OCI-LY7 (cell line): Measurements from ENCODE around the genes PROX2 and RPS6KL1.

DNA sequence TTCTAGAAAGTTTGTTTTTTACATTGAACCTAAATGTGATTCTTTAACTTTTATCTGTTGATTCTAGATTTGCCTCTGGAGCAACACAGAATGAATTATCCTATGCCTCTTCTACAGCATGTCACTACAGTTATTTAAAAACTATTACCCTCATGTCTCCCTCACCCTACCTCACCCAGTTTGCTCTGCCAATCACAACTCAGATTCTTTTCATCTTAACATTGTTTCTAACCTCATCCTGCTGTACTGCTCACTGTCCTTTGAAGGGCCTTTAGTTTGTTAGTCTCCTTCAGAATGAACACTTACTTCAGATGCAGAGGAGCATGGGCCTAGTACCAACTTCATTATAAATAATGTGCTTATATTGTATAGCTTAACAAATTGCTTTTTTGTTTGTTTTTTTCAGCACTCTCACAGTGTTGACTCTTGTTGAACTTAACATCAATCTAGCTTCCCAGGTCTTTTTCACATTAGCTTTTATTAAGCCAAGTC is 21.6 kb downstream of the YLPM1 start:
- PRO-cap = no peak
- RAMPAGE, long total RNA = no peak

GRCh38 chr14:74809431-74809795 is 46.3 kb downstream of the YLPM1 start:
- PRO-cap = no peak
- RAMPAGE, long total RNA = no peak

GRCh38 chr14:74812482-74812877 is 49.4 kb downstream of the YLPM1 start:
- PRO-cap = no peak
- RAMPAGE, long total RNA = no peak

- PRO-cap = no peak
- RAMPAGE, long total RNA = no peak
Observed at GRCh38 chr14:74816779-74817527, 53.8 kb downstream of the YLPM1 start.

GRCh38 chr14:74875782-74876547 is at the start of gene PROX2:
TSS of gene PROX2 (minus strand) at chr14:74876145.
- PRO-cap = no peak
- RAMPAGE, long total RNA = no peak

GRCh38 chr14:74923001-74923639 is at the start of gene RPS6KL1:
TSS of gene RPS6KL1 (minus strand) at chr14:74923260.
- PRO-cap = unidirectional peak, minus-strand start at chr14:74923248
- RAMPAGE, long total RNA = no peak

- PRO-cap = no peak
- RAMPAGE, long total RNA = no peak
Observed at GRCh38 chr14:74953731-74954593, 1.4 kb downstream of the PGF start.

- PRO-cap = no peak
- RAMPAGE, long total RNA = no peak
Observed at GRCh38 chr14:75246997-75247982, 31.3 kb upstream of the FOS start.

GRCh38 chr14:75279235-75279761 is 670 bp downstream of the FOS start:
- PRO-cap = no peak
- RAMPAGE, long total RNA = no peak

- PRO-cap = no peak
- RAMPAGE, long total RNA = no peak
Observed at GRCh38 chr14:75280235-75280372, 1.5 kb downstream of the FOS start.

DNA sequence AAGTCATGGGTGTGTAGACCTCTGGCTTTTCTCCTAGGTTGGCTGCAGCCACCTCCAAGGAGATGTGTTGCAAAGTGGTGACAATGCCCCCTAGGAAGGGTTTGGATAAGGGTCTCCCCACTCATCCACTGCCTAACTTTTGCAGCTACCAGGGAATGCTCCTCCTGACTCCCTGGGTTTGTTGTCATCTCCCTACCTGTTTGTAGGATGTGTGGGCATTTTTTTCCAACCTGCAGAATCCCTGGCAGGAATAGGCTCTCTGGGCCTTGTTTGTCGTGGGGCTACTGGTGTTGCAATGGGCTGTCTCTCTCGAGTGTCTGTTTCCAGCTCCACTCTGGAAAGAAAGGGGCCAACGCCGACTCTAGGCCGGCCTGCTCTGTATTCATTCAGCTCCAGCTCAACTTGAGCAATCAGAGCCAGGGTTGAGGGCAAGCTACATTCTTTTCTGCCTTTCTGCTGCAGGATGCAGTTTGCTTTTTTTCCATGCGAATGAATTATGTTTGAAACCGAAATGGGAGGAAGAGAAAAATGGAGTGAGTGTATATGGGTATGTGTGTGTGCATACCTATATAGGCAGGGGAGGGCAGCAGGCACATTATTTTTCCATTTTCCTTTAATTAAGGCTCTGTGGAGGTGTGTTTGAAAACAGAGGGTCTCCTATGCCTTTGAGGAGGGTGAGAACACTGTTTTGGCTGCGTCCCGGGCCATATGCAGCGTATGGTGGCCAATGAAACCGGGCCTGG is 2.3 kb downstream of the JDP2 start:
- PRO-cap = no peak
- RAMPAGE, long total RNA = no peak

- PRO-cap = no peak
- RAMPAGE, long total RNA = no peak
Observed at GRCh38 chr14:75469987-75470262, 42.1 kb downstream of the JDP2 start.

- PRO-cap = no peak
- RAMPAGE, long total RNA = no peak
Observed at GRCh38 chr14:75479060-75479433, 43.2 kb upstream of the BATF start.

DNA sequence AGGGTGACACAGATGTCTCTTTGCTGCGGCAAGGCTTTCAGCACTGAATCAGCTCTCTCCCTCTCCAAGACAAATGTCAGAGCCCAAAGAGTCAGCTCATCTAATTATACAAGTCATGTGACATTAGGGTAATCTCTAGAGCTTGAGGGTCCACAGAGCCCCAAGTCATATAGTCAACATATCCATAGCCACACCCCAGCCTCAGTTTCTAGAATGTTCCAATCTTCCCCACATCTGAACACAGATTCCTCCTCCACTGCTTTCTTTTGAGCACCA is 5.2 kb downstream of the BATF start:
- PRO-cap = no peak
- RAMPAGE, long total RNA = no peak

- PRO-cap = no peak
- RAMPAGE, long total RNA = no peak
Observed at GRCh38 chr14:75579328-75580295, 1.2 kb downstream of the FLVCR2 start.

GRCh38 chr14:75978349-75978927 is 3.4 kb downstream of the TGFB3 start:
- PRO-cap = bidirectional peak, plus-strand start at chr14:75978553, minus-strand start at chr14:75978480
- RAMPAGE, long total RNA = no peak

GRCh38 chr14:75979588-75980576 is 1.9 kb downstream of the TGFB3 start:
- PRO-cap = no peak
- RAMPAGE, long total RNA = no peak

DNA sequence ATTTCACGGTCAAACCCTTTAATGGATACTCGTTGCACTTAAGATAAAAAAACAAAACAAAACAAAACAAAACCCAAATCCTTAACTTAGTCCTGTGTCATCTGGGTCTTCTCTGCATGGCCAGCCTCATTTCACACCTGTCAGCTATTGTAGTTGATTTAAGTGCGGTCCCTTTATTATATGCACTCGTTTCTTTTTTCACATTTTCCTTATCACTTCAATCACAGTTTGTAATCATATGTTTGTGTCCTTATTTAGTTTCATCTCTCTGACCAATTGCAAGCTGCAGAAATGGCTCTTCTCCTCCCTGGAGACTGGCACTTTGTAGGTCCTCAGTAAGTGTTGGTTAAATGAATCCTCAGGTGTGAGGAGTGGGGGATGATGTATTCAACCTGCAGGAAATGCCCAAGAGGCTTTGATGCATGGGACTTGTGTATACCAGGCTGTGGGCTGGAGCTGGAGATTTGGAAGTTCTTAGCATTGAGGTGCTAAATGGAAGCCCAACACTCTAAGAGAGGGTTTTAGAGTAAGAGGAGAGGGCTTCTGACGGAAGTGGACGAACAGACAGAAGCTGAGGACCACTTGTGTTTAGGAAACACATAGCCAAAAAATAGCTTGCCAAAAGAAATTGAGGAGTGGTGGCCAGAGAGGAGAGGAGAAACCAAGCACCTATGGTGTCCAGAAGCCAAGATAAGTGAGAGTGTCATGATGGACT is 12.5 kb downstream of the IFT43 start:
- PRO-cap = no peak
- RAMPAGE, long total RNA = no peak

DNA sequence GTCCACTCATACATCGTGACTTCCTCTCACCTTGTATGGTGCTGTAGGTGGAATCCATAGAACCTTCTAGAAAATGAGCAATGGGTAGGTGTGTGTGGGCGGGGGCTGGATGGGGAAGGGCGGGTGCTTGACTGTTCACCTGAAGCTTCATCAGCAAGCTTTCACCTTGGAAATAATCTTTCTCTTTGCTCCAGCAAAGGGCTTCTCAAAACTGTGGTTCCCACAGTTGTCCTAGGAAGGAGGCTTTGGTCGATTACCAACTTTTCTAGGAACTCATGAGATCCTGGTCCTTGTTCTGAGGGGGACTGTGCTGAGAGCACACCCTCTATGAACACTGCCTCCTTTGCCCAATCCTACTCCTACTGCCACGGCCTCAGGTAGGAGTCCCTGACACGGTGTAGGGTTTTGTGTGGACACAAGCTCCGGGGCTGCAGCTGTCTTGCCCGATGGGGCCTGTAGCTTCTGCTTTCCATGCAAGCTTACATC is 38.4 kb upstream of the ESRRB start:
- PRO-cap = no peak
- RAMPAGE, long total RNA = no peak

- PRO-cap = no peak
- RAMPAGE, long total RNA = no peak
Observed at GRCh38 chr14:76726315-76727089, 34.8 kb upstream of the VASH1 start.